Omental fat pad (tissue), 4 donors: ENCODE results near the genes ACVR2A, MBD5 and TNFAIP6.

DNA sequence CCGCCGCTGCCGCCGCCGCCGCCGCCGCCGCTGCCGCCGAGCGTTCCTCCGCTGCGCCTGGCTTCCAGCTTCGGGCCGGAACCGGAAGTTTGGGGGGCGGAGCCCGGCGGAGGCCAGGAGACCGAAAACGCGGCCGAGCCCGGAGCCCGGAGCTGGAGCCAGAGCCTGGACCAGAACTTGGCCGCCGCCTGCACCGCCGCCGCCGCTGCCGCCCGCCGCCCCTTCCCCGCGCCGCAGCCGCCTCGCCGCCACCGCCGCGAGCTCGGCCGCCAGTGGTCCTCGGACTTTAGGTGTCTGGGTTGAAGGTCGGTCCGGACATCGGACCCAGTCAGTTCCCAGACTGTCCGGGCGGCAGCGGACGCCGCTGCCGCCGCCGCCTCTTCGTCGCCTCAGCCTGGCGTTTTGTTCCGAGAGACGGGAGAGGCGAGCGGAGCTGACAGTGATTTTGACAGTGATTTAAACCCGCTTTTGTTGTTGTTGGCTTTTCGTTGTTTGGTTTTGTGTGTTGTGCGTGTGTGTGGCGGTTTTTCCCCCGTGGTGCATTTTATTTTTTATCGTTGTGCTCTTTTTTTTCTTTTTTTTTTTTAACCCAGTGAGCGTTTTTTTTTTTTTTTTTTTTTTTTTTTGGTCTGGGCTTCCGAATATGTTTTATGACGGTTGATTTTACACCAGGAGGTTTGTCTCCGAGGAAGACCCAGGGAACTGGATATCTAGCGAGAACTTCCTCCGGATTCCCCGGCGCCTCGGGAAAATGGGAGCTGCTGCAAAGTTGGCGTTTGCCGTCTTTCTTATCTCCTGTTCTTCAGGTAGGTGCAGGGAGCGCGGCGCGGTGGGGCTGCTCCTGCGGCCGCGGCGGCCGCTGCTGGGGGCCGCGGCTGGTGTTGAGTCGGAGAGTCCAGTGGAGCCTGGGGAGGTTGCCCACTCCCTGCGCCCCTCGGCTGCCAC, at the start of gene ACVR2A:
Gene ACVR2A (plus strand): TSS at position 628 of the 945 bp plus-strand sequence.
- PRO-cap = no peak
- RAMPAGE, long total RNA, 4 experiments = no peak in any of the 4 experiments

- PRO-cap = no peak
- RAMPAGE, long total RNA, 4 experiments = start-site peak on the plus strand in 3 of 4 experiments, at chr2:148020984-148021116 at its widest, 26 to 64 reads per replicate
Measured at GRCh38 chr2:148020814-148021191, at the start of gene MBD5. MBD5 (plus strand) TSS chr2:148021091.

DNA sequence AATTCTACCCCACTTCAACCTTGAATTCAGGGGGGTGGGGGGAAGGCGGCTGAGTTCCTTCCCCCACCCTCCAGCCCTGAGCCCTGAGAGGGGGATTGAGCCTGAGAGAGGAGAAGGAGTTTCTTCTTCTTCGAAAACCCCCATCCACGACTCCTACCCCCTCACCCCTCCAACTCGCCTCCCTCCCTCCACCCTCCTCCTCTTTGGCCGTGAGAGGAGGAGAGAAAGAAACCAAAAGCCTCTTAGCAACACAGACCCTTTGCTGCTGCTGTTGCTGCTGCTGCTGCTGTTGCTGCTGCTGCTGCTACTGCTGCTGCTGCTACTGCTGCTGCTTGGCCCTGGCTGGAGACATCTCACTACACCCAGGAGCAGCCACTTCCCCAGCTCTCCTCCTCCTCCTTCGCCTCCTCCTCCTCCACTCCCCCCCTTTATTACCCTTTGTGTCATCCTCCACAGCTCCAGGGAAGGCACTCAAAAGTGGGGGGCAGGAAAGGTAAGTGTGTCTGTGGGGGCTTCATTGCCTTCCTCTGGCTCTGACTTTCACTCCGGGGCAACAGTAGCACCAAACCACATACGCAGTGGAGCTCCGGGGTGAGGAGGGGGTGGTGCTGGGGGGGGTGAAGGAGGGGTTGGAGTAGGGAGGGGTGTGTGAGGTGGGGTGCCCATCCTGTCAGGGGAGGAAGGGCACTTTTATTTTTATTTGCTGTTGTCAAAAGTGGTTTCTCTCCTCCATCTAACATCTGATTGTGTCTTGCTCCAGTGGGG, 483 bp downstream of the MBD5 start:
- PRO-cap = no peak
- RAMPAGE, long total RNA, 4 experiments = start-site peak on the plus strand in 1 of 4 experiments, centred at position 336 of the sequence, 25 reads per replicate; start-site peak on the minus strand in 2 of 4 experiments, centred at positions 152 to 366 of the sequence, 5 to 45 reads per replicate

DNA sequence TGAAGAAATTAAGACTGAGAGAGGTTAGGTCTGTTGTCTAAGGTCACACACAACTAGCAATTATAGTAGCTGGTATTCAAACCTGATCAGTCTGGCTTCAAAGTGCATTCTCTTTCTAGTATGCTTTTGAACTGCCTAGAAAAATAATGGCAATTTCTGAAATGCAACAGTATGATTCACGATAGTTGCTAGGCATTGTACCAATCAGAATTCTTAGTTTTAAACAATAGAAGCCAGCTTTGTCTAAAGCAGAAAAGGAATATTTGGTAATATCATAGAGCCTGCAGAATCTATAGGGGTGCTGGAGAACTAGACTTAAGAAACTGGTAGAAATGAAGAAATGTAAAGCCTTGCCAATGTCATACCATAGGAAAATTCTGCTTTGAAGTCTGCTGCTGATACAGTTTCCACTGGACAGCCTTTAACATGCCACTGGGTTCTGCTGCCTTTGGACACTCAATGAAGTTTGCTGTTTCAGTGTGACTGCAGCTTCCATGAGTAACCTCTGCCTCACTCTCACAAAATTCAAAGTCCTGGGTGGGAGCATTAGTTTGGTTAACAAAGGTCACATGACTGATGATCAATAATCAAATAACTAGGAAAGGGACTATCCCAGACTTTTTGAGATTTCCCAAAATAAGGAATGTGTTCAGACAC, 243.6 kb downstream of the MBD5 start:
- PRO-cap = no peak
- RAMPAGE, long total RNA, 4 experiments = no peak in any of the 4 experiments

GRCh38 chr2:148545323-148545979, 99.1 kb upstream of the EPC2 start:
- PRO-cap = no peak
- RAMPAGE, long total RNA, 4 experiments = no peak in any of the 4 experiments

DNA sequence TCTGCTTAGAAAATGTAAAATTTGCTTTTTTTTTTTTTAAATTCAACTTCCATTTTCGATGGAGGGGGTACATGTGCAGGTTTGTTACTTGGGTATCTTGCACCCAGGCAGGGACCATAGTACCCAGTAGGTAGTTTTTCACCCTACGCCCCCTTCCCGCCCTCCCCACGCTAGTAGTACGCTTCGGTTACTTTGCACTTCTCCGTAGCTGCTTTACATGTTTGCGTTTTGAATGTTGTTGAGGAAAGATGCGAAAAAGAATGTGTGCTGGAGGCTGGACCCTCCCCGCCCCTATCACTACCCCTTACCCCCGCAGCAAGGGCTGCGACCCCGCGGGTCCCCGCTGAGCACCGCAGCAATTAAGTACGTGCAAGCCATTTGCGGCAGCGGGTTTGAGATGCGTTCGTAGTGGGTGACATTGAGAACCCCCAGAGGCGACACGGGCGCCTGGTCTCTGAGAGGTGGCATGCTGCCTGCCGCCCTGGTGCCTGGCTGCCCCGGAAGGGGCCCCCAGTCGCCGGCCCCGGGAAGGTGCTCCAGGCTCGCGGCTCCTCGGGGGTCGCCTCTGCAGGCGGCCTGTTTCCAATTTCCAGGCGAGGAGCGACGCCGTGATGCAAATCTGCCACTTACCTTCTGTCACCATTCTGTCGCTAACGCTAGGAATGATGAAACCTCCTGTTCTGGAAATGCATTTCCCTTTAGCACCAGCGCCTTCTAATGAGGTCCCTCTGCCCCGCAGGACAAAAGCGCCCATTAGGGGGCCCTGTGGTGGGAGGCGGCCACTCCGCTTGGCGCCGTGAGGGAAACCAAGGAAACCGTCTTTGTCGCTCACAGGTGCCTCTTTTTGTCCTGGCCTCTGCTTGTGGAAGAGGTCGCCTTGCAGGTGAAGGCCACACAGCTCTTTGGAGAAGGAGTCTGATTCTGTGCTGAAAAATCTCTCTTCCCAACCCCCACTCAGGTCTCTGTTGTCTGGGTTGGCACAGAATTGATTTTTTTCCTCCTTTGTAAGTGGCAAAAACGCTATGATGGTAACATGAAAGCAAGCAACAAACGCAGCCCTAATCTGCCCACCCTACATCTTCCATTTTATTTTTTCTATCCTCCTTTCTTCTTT, 13.0 kb downstream of the KIF5C start:
- PRO-cap = no peak
- RAMPAGE, long total RNA, 4 experiments = no peak in any of the 4 experiments

DNA sequence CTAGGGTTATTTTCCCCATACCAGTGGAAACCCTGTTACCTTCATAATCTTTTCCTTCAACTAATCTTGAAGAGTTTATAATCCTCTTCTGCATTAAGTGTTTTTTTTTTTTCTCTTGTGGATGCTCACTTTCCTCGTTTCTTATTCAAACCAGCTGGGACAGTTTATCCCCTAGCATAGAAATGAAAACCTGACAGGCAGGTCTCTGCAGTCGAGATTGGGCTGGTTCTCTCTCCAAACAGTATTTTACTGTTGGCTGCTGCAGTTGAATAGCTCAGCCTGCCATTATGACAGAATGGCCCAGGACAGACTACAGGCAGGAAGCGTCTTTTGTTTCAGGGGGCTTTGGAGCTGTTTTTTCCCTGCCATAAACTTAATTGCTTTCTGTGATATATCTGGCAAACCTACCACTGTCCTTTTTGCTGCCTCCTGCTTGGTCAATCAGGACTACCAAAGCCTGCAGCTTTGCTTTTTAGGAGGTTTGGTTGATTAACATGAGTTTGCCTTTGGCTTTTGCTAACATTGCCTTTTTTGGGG, 128.5 kb downstream of the LYPD6B start:
- PRO-cap = no peak
- RAMPAGE, long total RNA, 4 experiments = no peak in any of the 4 experiments

- PRO-cap = no peak
- RAMPAGE, long total RNA, 4 experiments = no peak in any of the 4 experiments
Measured at GRCh38 chr2:149488852-149489429, 98.6 kb downstream of the MMADHC start.

GRCh38 chr2:149597928-149598594, 10.5 kb upstream of the MMADHC start:
- PRO-cap = no peak
- RAMPAGE, long total RNA, 4 experiments = no peak in any of the 4 experiments

GRCh38 chr2:150404122-150404666, 83.3 kb downstream of the RND3 start:
- PRO-cap = no peak
- RAMPAGE, long total RNA, 4 experiments = no peak in any of the 4 experiments

- PRO-cap = no peak
- RAMPAGE, long total RNA, 4 experiments = no peak in any of the 4 experiments
Measured at GRCh38 chr2:150476706-150477365, 10.6 kb downstream of the RND3 start.

- PRO-cap = no peak
- RAMPAGE, long total RNA, 4 experiments = no peak in any of the 4 experiments
Measured at GRCh38 chr2:150485105-150485608, 2.3 kb downstream of the RND3 start.

DNA sequence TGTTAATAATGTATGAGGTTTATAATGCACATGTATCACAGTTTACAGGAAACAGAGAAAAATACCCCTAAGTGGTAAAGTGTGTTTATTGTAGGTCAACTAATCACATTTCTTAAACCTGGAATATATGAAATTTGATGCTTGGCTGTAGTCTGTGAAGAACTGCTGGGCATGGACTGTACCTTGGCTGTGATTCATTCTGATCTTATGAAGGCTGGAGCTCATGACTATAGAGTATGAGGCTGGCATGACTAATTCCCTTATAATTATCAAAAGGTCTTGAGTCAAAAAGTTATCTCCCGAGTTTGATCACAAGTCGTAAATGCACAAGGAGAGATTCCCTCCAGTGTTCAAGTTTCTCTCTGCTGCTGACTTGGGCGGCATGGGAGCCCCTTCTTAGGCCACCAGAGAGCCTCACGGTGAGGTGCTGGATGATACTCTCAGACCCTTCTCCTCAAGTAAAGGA, 134.4 kb upstream of the RND3 start:
- PRO-cap = no peak
- RAMPAGE, long total RNA, 4 experiments = no peak in any of the 4 experiments

DNA sequence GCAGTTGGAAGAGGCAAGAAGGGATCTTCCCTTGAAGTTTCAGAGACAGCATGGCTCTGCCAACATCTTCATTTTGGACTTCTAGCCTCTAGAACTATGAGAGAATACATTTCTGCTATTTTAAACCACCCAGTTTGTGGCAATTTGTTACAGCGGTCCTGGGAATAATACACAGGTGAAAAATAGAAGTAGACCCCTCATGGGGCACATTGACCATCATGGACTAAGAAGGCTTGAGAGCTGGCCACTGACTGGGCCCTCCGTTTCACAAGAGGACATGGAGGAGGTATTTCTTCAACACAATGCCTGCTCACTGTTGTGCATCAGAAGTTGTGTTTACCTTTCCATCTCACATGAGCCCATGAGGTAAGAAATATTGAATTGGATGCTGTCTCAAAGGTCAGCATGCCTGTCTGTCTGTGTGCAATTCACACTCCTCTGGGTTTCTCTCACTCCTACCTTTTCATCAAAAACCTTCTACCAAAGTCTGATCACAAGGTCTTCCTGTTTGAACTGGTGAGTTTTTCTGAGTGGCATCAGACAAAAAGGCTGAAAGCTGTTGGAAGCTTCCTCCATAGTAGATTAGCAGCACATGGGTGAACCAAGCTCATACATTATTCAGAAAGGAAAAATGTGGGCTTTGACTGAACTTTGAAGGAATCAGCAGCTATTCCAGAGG, 143.1 kb upstream of the RND3 start:
- PRO-cap = no peak
- RAMPAGE, long total RNA, 4 experiments = no peak in any of the 4 experiments

DNA sequence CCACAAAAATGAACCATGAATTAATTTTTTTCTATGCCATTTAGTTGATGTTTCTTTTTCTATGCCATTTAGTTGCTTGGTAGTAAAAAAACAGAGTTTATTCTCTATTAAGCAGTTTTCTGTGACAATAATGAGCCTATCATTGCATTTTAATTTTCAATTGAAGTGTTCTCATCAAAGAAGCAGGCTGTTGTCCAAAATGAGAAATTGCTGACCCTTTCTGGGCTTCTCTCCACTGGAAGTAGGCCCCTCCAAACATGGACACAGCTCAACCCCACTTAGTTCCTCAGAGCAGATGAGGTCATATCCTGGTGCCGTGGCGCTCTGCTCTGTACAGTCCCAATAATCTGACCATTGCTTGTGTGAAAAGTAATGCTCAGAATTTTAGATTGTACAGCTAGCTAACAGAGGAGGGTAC, 156.6 kb upstream of the RND3 start:
- PRO-cap = no peak
- RAMPAGE, long total RNA, 4 experiments = no peak in any of the 4 experiments

DNA sequence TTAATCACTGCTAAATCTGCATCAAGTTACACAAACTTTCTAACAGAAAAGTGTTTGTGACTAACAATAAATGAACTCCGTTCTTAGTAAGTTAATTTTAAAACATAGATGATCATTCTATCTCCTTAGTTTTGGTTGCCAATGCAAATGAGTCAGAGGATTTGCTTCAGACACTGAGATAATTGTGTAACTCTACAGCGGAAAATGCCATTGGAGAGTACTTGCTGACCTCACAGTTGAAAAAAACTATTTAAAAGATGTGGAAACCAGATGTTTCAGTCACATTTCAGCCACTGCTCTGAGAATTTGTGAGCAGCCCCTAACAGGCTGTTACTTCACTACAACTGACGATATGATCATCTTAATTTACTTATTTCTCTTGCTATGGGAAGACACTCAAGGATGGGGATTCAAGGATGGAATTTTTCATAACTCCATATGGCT, at the start of gene TNFAIP6:
Gene TNFAIP6 (plus strand): TSS at position 278 of the 444 bp plus-strand sequence.
- PRO-cap = no peak
- RAMPAGE, long total RNA, 4 experiments = start-site peak on the plus strand in 4 of 4 experiments, centred at positions 279 to 280 of the sequence, 12 to 238 reads per replicate

GRCh38 chr2:151379120-151379413, 21.7 kb downstream of the TNFAIP6 start:
- PRO-cap = no peak
- RAMPAGE, long total RNA, 4 experiments = no peak in any of the 4 experiments

- PRO-cap = no peak
- RAMPAGE, long total RNA, 4 experiments = no peak in any of the 4 experiments
Measured at GRCh38 chr2:151463167-151464345, 53.9 kb downstream of the RIF1 start.

- PRO-cap = no peak
- RAMPAGE, long total RNA, 4 experiments = no peak in any of the 4 experiments
Measured at GRCh38 chr2:151475796-151476334, 66.2 kb downstream of the RIF1 start.

DNA sequence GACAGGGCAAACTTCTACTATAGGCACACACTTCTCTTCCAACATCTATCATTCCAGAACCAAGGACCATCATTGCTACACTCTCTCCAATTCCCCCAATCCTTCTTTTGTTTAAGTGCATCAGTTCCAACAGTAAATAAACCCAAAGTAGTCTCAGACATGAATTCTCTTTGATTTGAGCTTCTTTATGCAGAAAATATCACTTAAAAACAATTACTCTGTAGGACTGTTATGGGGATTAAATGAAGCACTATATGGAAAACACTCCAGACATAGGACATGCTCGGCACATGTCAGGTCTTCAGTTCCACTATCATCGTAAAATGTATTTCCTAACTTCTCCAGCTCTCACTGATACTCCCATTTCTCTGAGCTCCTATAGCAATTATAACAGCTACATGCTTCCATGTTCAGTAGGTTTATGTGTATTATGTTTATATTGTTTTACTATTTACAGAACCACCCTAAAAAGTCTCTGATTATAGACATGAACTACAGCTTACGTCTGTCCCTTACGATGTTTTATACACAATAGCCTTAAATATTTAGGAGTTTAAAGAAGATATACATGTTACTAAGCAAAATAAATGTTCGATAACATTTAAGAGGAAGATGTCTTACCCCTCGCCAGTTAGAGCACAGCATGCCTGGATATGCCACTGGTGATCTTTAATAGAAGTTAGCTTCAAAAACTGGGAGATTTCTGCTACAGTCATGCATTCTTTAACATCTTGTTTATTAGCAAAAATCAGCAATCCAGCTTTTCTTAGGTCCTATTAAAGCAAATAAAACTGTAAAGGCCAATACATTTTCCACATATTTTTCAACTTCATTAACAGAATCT, 21.8 kb downstream of the ARL5A start:
- PRO-cap = no peak
- RAMPAGE, long total RNA, 4 experiments = no peak in any of the 4 experiments